Hair follicular keratinocyte (primary cell): ENCODE results near the genes SIGLEC11, KLK1 and CTU1.

- RAMPAGE, long total RNA = no peak
Measured at GRCh38 chr19:49887211-49887883, 9.3 kb downstream of the IL4I1 start.

GRCh38 chr19:49916696-49917834, 11.9 kb upstream of the ATF5 start:
- RAMPAGE, long total RNA = no peak

DNA sequence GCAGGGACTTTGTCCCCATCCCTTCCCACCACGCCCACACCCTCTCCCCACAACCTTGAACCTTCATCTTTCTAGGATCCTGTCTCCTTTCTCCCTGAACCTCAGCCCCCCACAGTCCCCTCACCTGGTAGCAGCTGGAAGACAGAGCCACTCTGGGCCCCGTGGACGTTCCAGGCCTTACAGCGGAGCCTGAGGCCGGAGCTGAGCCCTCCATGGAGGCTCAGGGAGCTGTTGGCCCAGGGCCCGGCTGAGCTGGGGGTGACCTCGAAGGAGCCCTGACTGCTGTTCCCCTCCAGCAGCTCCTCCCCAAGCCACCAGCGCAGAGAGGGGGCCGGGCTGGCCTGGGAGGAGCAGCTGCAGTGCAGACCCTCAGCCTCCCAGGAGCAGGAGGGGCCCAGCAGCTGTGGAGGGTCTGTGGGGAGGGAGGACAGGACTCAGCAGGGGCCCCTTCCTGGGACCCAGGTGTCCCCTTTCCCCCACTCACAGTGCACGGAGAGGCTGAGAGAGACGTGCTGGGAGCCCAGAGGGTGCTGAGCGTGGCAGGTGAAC, 2.7 kb downstream of the SIGLEC11 start:
- RAMPAGE, long total RNA = no peak

DNA sequence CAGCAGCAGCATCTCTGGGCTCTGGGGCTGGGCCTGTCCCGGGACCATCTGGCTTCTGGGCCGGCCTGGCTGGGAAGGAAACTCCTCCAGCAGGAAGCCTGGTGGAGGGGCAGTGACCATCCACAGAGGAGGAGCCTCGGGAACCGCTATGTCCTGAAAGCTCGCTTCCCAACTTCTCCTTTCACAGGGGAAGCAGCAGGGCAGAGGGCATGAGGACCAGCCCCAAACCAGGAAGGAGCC, at the start of gene SIGLEC11:
Gene SIGLEC11 (minus strand): TSS at position 139 of the 240 bp plus-strand sequence.
- RAMPAGE, long total RNA = no peak

DNA sequence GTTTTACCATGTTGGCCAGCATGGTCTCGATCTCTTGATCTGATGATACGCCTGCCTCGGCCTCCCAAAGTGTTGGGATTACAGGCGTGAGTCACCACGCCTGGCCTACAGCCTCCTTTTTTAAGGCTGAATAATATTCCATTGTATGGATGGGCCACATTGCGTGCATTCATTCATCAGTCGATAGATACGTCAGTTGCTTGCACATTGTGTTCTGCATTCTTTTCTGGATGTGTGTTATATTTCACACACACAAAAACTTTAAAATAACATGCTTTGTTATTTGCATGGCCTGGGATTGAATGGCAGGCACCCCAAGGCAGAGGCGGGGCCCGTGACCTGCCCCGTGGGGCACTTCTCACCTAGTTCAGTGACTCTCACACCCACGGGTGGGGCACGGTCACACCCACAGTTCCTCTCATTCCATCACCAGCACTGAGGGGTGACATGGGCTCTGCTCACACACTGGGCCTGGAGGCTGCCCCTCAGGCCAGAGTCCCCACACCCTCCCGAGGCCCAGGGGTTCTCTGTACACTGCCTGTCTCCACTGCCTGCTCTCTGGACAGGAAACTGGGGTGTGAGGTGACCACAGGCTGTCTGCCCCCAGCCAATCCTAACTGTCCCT, 5.7 kb upstream of the IZUMO2 start:
- RAMPAGE, long total RNA = no peak

DNA sequence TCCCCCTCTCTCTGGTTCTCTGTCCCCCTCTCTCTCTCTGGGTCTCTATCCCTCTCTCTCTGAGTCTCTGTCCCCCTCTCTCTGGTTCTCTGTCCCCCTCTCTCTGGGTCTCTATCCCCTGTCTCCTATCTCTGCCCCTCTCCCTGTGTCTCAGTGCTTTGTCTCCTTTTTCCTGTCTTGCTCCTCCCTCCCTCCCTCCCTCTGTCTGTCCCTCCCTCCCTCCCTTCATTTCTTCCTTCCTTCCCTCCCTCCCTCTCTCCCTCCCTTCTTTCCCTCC, 6.7 kb upstream of the IZUMO2 start:
- RAMPAGE, long total RNA = no peak

GRCh38 chr19:50271297-50271562, 57.9 kb downstream of the KCNC3 start:
- RAMPAGE, long total RNA = no peak

GRCh38 chr19:50271779-50272158, 57.4 kb downstream of the KCNC3 start:
- RAMPAGE, long total RNA = no peak

GRCh38 chr19:50292190-50292478, 37.0 kb downstream of the KCNC3 start:
- RAMPAGE, long total RNA = no peak

- RAMPAGE, long total RNA = no peak
Measured at GRCh38 chr19:50331879-50333025, 3.1 kb upstream of the KCNC3 start.

DNA sequence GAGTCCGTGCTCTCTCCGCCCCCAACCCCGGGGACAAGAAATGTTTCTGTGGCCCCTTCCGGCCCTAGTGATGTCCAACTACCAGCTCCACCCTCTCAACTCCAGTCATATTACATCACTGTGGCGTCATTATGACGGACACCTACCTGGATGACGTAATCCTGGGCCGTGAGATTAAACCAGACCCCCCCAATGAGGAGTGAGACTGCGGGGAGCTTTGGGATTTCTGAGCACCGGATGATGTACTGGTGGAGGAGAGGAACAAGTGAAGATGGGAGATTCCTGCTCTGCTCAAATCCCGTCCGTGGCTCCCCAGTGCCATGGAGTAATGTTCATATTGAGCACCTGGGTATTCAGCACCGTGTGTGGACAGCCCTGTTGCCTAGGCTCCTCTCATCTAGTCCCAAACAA, 5.0 kb upstream of the KCNC3 start:
- RAMPAGE, long total RNA = no peak

DNA sequence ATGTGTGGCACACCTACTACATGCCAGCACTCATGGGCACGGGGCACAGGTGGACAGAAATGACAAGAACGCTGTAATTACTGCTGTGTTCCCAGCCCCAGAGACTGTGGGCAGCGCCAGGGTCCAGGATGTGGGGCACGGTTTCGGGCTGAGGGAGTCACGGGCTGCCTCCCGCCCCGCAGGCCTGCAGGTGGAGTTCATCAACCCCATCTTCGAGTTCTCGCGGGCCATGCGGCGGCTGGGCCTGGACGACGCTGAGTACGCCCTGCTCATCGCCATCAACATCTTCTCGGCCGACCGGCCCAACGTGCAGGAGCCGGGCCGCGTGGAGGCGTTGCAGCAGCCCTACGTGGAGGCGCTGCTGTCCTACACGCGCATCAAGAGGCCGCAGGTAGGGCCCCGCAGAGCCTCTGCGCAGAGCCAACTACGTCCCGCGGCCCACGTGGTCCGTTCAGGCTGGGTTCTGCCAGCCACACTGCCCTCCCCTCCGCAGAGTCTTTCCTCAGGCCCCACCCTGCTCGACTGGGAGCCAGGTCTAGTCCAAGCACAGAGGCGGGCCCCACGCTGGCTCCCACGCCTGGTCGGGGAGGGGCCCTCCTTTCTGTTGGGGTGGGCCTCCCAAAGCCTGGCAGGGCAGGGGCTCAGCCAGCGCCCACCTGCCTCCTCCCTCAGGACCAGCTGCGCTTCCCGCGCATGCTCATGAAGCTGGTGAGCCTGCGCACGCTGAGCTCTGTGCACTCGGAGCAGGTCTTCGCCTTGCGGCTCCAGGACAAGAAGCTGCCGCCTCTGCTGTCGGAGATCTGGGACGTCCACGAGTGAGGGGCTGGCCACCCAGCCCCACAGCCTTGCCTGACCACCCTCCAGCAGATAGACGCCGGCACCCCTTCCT, 2.1 kb upstream of the POLD1 start:
- RAMPAGE, long total RNA = no peak

- RAMPAGE, long total RNA = no peak
Measured at GRCh38 chr19:50384826-50385097, 615 bp downstream of the POLD1 start.

DNA sequence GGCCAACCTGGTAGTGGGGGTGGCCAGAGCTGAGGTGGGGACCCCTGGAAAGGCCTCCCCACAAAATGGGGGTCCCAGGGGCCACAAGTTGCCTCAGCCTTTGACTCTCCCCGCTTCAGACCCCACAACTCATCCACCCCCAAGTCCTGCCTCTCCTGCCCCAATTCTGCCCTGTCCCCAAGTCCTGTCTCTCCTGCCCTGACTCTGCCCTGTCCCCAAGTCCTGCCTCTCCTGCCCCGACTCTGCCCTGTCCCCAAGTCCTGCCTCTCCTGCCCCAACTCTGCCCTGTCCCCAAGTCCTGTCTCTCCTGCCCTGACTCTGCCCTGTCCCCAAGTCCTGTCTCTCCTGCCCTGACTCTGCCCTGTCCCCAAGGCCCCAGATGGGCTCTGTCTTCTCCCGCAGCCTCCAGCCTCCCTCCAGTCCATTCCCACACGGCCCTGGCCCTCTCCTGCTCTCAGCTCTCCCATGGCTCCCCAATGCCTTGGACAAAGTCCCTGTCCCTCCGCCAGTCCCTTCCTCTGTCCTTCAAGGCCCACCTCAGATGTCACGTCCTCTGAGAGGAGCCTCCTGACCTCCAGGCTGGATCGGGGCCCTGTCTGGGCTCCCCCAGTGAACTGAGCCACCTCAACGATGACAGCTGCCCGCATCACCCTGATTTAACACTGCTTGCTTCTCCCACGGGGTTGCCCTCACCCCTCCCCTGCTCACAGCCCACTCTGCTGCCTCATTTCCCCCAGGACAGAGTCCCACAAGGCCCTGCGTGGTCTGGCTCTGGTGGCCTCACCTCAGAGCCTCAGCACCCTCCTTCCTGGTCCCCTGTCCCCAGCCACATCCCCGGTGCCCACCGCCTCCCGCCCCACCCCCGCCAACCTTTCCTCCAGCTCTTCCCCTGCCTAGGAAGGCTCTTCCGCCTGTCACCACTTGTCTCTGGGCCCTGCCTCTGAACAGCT, 3.0 kb downstream of the JOSD2 start:
- RAMPAGE, long total RNA = no peak

DNA sequence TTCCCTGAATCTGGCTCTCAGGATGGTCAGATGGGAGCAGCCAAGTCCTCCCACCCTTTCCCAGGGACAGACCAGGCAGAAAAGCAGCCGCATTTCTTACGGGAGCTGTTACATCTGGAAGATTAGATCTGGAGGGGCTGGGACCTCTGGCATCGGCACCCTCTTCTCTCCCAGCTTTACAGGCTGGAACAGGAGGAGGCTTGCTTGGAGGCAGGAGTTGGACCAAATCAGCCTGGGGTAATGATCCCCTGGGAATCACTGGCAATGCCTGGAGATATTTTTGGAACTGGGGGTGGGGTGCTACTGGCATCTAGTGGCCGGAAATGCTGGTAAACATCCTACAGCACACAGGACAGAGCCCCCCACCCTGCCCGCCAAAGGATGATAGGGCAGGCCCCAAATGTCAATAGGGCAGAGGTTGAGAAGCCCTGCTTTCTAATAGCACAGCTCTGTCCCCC, 20.9 kb downstream of the LRRC4B start:
- RAMPAGE, long total RNA = no peak

GRCh38 chr19:50791231-50791745, 1.1 kb downstream of the ACP4 start:
- RAMPAGE, long total RNA = no peak

- RAMPAGE, long total RNA = start-site peak on the minus strand at chr19:50804594-50804598, 275 and 210 reads in 2 replicates
Measured at GRCh38 chr19:50804310-50804761, 14.1 kb downstream of the ACP4 start.

DNA sequence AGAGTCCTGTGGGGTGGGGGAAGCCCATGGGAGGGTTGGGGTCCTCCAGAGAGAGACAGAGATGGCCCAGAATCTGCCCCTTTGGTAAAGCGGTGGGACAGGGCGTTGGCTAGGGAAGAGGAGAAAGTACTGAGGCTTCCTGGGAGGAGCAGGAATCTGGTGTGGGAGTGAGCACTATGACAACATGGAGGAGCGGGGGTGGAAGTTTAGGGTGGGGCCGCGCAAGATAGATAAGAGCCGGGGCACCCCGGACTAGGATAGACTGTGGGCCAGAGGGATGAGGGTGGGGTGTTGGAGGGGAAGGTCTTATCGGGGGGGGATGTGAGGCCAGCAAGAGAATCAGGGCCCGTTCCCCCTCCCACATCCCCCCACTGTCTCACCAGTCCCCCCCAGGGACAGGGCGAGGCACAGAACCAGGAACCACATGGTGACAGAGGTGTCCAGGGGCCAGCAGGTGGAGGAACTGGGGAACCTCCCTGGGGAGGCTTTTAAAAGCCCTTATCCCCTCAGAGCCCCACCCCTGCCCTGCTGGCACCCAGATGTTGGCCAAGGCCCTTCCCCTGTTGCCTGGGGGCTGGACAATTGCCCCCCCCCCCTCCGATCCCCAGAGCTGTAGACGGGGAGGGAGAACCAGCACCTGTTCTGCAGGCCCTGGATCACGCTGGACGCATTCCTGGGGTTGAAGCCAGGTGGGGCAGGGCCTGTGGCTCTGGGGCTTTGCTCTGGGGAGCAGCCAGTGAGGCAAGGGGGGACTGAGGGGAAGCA, at the start of gene KLK1:
Gene KLK1 (minus strand): TSS at position 465 of the 765 bp plus-strand sequence.
- RAMPAGE, long total RNA = no peak

DNA sequence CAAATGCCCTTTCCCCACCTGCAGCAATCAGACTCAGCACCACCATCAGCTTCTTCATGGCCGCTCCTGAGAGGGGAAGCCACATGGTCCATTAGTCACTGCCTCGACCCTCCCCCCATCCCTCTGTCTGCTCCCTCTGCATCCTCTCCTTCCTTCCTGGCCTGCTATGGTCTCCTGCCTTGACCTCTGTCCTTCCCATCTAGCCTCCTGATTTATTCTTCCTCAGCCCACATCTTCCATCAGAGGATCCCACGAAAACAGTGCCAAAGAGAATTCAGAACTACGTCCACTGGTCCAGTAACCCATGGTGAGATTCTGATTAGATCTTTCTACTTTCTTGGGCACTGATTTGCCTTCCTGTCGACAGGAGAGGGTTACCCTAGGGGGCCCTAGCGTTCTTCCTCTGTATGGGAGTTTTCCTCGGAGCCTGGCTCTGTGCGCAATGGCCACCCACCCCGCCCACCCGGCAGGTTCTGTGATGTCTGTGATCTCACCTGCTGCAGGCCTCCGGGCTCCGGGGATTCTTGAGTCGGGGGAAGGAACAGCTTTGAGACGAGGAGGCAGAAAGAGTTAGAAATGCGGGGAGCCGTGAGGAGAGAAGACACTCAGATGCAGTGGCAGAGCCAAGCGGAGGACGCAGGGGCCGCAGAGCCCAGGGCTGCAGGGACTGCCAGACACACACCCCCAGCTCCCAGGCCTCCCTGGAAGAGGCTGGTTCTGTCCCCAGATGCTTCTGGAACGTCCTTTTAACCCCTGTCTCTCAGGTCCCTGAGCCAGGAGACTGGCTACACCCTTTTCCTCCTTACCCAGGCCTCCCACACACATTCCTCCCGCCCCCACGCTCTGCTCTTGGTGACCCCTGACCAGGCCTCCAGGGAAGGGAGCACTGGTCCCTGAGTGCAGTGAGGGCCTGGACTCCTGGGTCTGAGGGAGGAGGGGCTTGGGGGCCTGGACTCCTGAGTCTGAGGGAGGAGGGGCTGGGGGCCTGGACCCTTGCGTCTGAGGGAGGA, 1.0 kb downstream of the KLK6 start:
- RAMPAGE, long total RNA = no peak

DNA sequence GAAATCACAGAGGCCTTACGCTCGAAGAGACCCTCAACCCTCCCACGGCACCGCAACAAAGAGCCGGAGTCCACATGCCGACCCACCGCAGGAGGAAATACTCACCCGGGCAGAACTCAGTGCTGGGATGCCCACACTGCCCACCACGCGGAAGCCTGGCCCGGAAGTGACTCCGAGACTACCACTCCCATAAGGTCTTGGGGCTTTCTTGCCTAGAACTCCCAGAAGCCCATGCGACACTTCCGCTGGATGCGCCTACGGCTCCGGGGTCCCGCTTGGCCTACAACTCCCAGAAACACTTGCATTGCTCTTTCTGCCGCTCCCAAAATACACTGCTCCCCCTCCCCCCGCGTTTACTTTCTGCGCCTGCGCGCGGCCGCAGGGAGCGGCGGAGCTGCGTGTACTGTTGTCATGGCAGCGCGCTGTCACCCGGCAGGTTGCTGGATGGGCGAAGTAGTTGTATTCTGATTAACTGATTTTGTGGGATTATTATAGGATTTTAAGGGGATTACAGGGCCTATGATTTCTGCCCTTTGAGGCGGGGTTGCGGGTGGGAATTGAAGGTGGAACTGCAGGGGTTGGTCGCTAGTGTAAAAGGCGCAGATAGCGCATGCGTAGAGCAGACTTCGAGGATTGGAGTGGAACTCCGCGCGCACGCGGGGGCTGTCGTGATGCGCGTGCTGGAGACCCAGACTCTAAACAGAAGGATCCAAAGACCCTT, at the start of gene CTU1:
Gene CTU1 (minus strand): TSS at position 168 of the 721 bp plus-strand sequence.
- RAMPAGE, long total RNA = no peak